ENCODE data around the genes ALKBH3, TSPAN18 and CHST1.

GRCh38 chr11:43880386-43881323, at the start of gene ALKBH3:
Gene ALKBH3, plus strand, starts transcription at chr11:43880831.
- RRBS = 4% methylated on average over 6 of the region's 46 CpGs

GRCh38 chr11:43886285-43886864, 5.7 kb downstream of the ALKBH3 start:
- RRBS = no CpG with 5 or more reads among the region's 3 CpGs

- RRBS = no CpG with 5 or more reads among the region's 9 CpGs
Measured at GRCh38 chr11:43993259-43993728, 50.9 kb downstream of the C11orf96 start.

- RRBS = 14% methylated on average over 4 of the region's 35 CpGs
Measured at GRCh38 chr11:44316843-44317311, 6.9 kb upstream of the ALX4 start.

DNA sequence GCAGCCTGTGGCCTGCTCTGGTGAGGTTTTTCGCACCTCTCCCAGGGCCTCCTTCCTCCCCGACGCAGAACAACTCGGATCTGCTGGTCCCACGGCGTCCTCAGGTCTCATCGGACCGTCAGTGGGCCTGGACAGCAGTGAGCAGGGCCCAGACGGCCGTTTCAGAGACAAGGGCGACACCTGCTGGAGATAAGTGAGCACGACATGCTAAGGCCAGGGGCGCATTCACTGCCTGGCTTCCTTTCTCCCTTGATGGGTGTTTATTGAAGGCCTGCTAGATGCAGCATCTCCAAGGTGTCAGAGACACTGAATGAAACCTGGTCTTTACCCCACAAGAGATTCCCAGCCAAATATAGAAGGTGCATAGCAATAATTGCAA, 27.0 kb upstream of the CD82 start:
- RRBS = no CpG with 5 or more reads among the region's 13 CpGs

DNA sequence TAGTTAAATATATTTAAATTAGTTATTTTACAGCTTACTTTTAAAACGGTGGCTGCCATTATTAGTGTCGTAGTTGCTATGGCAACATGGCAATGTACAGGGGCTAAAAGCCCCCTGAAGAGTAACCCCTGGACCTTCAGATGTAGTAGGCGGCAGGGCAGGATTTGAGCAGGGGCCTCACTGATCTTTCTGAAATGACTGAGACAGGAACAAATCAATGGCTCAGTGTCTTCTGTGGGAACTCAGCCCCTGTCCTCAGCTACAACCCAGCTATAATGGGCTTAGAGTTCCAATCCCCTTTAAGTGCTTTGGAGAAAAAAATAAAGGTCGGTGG, 6.3 kb upstream of the CD82 start:
- RRBS = no CpG with 5 or more reads among the region's 4 CpGs

DNA sequence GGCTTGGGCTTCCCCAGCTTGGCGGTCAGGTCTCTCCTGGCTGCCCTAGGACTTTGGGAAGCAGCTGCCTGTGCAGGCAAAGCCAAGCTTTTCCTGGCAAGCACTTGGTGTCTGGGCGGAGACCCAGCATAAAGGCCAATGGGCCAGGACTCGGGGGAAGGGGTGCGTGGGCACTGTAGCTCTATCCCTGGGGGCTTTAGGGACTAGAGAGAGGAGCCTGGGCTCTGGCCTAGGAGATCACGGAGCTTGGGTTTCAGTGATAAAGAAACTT, 30.6 kb downstream of the CD82 start:
- RRBS = no CpG with 5 or more reads among the region's 5 CpGs

- RRBS = no CpG with 5 or more reads among the region's 10 CpGs
Measured at GRCh38 chr11:44596902-44597432, 31.5 kb downstream of the CD82 start.

DNA sequence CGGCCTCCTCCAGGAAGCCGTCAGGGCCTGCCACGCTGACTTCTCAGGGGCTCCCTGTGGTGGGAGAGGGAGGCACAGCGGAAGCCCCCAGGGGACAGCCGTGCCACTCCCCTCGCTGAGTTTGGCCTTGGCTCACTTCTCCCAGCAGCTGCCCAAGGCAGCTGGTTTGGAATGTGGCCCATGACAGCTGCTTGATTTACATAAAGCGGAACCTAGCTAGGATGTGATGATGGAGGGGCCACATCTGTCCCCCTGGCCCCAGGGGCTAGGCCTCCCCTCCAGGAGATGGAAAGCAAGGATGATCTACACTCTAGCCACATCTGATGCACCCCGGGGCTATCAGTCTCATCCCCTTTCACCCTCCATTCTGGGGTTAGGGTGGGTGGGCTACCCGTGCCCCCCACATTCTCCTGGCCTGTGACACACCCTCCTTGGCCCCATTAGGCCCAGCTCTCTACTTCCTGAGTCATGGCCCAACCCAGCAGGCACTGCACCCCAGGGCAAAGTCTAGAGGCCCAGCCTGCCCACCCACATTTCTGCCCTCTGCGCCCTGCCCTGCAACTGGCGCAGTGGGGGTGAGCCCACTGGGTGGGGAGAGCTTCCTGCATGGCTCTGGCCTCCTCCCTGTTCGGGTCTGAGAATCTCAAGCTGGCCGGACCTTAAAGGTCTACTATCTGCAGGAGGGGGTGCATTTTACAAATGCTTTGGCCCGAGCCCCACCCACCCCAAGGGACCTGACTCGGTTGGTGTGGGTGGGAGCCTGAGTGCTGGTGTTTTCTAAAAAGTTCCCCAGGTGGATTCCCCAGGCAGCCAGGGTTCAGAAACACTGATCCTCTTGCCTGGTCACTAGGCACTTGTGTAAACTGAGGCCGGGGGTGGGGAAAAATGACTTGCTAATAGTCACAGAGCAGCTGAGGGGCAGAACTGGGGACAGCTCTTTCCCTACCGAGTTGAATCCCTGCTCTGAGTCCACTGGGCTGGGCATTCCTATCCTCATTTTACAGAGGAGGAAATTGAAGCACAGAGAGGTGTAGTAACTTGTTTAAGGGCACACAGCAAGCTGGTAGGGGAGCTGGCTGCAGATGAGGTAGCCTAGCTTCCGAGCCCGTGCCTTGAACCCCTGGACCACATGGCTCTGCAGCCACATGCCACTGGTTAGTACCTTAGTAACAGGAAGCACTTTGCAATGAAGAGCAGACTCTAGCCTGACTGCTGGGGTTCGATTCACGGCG, 36.0 kb downstream of the CD82 start:
- RRBS = no CpG with 5 or more reads among the region's 22 CpGs

- RRBS = no CpG with 5 or more reads among the region's 8 CpGs
Measured at GRCh38 chr11:44630391-44630862, 65.0 kb downstream of the CD82 start.

DNA sequence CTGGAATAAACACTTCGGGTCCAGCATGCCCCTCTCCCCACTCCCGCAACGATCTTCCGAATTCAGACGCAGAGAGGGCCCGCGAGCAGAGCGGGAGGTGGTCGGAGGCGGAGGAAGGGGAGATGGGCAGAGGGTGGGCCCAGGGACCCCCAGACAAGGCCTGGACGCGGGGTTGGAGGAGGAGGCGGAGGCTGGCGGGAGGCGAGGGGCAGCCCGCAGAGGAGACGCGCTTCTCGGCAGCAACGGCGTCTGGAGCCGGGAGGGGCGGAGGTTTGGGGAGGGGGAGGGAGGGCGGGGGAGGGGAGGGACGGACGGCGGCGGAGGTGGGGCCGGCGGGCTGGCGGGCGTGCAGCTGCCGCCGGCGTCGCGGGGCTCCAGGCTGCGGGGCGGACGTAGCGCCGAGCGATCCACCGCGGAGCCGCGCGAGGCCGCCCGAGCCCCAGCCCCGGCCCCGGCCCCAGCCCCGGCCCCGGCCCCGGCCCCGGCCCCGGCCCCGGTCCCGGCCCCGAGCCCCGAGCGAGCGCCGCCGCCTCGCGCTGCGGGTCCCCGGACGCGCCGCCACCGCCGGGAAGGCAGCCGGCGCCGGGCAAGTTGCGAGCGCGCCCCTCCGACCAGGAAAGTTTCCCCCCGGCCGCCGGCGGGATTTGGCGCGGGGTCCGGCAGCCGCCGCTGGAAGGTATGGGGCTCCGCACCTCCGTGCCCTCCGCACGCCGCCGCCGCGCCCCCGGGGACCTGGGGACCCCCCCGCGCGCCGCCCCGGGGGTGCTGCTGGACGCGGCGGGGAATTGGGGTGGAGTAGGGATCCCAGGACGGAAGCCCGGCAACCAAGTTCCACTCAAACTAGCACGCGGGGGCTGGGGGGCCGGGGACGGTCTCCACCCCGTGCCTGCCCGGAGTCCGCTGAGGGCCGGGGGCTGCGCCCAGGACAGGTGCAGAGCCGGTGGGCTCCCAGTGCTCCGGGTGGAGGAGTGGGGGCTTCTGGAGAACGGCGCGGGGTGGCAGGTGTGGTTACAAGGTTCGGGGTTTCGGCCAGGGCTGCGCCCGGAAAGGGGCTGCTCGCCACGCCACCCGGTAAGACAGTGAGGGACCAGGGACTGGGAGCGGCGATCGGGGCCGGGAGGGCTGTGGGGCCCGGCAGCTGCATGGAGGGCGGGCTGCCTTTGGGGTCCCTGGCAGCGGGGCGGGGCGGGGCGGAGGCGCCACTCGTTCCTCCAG, at the start of gene TSPAN18:
Gene TSPAN18 (plus strand): TSS at position 351 of the 1,215 bp plus-strand sequence.
- RRBS = 6% methylated on average over 62 of the region's 142 CpGs

DNA sequence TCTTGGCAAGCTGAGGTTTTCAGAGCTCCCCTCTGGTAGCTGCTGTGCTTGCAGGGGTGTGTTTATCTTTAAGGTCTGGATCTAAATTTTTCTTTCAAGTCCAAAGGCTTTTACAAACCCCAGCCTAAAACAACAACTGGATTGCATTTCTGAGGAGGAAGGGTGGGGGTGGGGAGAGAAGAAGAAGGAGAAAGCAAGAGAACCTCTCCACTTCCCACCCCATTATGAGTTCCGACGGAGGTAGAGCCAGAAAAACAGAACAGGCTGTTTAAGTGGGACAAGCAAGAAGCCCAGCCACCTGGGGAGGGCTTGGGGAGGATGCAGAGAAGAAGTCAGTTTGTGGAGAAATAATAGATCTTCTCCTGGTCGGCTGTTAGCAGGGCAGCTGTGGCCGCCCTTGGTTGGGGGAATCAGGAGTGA, 77.9 kb downstream of the TSPAN18 start:
- RRBS = no CpG with 5 or more reads among the region's 4 CpGs

- RRBS = no CpG with 5 or more reads among the region's 16 CpGs
Measured at GRCh38 chr11:44927262-44927772, 23.4 kb downstream of the TP53I11 start.

DNA sequence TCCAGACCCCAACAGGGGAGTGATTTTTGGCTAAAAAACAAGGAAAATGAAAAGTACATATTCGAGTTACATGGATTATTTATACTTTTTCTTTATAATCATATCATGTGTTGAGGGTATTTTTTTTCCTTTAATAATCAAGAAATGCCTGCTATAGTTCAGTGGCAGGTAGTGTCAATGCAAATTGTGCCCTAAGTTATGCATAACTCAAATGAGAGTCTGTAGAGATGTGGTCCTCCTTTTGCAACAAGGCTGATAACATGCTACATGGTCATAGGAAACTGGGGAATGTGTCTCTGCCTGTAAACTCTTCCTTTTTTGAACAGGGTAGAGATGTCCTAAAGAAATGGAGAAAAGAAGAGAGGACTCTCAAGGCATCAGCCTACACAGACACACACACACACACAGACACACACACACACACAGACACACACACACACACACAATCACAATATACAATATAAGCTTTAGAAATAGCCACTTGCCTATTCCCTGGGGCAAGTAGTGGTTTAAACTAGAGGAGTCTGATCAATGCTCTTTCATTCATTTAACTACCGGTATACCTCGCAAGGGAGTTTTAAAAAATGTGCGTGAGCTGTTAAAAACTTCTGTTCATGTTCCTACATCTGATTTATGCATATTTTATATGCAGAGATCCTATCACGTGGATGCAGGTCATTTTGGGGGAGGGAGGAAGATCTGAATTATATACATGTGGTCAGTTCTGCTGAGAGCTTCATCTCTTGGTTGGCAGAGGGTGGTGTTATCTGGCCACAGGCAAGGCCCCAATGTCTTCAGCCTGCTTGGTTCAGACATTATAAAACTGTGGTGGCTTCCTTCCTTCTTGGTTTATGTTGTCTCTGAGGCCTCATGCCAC, 56.8 kb downstream of the SYT13 start:
- RRBS = no CpG with 5 or more reads among the region's 5 CpGs

DNA sequence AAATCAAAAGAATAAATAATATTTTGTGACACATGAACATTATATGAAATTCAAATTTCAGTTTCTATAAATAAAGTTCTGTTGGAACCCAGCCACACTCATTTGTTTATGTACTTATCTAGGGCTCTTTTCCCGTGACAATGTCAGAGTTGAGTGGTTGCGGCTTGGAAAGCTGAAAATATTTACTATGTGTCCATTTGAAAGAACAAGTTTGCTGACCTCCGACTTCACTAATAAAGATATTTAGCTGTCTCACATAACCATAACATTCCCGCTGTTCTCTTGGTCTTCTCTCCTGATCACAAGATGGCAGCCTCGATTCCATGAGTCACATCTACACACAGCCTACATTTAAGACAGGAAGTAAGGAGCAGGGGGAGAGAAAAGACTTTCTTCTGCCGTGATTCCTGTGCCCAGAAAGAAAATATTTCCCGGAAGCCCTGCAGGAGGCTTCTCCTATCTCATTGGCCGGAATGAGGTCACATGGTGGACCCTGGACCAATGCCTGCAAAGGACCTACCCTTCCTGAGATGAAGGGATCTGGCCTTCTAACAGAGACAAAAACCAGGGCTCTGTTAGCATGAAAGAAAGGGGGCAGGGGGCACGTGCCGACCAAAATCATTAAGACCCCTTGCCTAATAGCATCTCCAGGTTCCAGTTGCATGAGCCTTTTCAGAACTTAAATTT, 47.4 kb upstream of the SYT13 start:
- RRBS = no CpG with 5 or more reads among the region's 10 CpGs

- RRBS = no CpG with 5 or more reads among the region's 5 CpGs
Measured at GRCh38 chr11:45434283-45434609, 148.1 kb upstream of the SYT13 start.

- RRBS = 18% methylated on average over 3 of the region's 12 CpGs
Measured at GRCh38 chr11:45663623-45664438, 1.6 kb downstream of the CHST1 start.

DNA sequence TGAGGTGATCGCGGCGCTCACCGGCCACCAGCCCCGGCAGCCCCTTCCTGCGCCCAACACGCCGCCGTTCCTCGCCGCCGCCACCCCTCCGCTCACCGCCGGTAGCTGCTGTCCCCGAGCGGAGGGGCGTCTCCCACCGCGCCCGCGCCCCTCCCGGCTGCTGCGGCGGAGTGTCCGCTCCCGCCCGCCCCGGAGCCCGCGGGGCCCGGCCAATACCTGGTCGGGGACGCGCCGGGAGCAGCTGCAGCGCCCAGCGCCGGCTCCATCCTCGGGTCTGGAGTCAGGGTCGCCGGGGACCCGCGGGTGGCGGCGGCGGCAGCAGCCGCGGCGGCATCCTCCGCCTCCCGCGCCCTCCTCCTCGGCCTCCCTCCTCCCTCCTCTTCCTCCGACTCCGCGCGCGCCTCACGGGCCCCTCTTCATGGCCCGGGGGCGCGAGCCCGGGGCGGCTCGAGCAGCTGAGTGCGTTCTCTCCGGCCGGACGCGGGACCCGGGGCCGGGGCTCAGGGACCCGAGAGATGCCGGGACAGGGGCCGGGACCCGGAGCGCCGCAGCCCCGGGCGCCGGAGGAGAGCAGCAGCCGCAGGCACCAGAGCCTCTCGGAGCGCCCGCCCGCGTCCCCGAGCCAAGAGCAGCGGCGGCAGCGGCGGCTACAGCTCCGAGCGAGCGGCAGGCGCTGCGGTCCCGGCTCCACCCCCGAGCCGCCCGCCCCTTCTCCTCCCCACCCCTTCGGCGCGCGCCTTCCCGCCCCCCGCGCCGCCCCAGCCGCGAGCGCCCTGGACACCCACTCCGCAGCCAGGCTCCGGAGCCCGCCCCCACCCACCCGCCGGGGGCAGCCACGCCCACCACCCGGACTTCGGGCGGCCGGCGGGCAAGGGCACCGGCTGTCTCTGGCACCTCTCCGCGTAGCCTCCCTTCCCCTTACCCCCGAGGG, at the start of gene CHST1:
Gene CHST1 (minus strand): TSS at position 661 of the 931 bp plus-strand sequence.
- RRBS = 4% methylated on average over 29 of the region's 128 CpGs

DNA sequence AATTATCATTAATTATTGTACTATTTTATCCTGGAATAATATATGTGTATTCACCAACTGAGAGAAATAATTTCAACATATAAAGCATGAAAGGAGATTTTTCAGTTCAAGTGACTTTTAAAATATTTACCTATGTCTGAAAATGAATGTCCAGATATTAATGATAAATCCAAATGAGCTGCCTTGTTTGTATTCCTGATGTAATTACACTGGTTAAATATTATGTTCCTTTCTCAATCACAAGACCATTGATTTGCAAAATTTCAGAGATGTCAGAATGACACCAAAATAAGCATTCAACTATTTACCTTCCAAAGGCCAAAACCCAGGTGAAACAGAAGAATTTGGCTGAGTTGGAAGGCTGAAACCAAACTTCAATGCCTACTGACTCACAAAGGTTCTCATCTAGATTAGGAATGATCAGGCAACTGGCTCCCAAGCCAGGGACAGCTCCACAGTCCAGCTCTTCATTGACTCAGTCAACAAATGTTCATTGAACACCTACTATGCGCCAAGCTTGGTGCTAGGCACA, 13.5 kb upstream of the SLC35C1 start:
- RRBS = no CpG with 5 or more reads among the region's 1 CpG

- RRBS = no CpG with 5 or more reads among the region's 7 CpGs
Measured at GRCh38 chr11:45798743-45799038, 6.3 kb upstream of the SLC35C1 start.

All from UCH-1 (cell line).